LUHMES (cell line): Measurements from ENCODE around the genes TMC1 and PCSK5.

GRCh38 chr9:72521417-72521837 lies at the start of gene TMC1:
TSS of gene TMC1 (plus strand) at chr9:72521608.
- PRO-cap, result no peak

DNA sequence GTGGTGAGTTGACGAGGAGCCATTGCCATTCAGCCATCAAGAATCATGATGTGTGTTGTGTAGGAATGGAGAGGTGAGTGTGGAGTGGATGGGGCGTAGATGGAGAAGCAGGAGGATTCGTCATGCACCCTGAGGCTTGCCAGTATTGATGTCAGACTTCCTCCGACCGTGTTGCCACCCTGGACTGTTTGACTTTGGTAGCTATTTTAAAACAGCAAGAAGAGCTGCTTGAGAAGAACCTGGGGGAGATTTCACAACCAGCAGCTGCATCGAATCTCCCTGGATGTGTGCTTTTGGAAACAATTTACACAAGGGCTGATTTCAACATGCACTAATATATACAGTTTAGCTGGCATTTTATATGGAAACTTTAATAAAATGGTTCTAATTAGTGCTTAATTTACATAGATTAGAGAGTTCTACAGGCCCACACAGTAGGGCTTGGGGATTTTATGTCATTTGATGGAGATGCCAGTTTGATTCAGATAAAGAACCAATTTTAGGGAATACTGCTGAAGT lies 64.4 kb downstream of the TMC1 start:
- PRO-cap, result no peak

GRCh38 chr9:72984972-72985537 lies 32.2 kb upstream of the ALDH1A1 start:
- PRO-cap, result no peak

DNA sequence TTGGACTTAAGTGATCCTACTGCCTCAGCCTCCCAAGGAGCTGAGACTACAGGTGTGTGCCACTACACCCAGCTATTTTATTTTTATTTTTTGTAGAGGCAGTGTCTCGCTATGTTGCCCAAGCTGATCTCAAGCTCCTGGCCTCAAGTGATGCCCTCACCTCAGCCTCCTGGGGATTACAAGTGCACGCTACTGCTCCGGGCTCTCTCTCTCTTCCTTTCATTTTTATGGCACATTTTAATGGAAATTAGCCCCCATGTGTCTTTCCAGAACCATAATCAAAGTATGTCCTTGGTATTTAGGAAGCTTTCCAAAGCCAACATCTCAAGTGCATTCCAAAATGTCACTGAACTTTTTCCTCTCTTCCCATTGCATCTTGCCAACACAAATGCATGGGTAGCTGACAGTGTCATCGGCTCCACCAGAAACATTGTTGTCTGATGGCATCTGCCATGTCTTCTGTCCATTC lies 90.6 kb upstream of the ANXA1 start:
- PRO-cap, result no peak

DNA sequence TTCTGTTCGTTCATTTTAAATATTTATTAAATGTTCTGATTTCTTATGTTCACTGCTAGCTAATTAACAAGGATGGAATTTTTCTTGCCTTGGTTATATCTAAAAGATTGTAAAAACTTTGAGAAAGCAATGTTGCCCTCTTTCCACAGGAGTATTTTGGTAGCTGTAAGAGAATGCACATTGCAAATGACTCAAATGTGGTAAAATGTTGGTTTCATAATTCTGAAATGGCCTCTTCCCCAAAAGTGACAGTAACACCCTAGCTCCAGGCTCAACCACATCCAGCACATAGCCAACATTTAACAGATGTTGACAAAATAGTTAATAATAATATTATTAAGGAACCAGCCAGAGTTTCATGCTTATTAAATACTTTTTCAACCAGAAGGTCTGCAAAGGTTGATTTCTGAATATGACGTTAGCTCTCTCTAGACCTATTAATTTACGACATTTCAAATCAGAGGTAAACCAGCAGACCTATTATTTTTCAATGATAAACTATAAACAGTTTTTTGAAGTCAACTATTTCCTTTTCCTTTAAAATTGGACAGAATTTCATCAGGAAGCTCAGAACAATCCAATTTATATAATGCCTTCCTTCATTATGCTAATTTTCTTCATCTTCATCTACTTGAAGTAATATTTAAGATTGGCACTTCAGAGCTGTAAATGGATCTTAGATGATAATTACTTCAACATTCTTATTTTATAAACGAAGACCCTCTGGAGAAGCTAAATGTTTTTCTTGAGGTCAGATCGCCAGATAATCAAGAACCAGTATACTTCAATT lies 1.4 kb downstream of the ANXA1 start:
- PRO-cap, result no peak

GRCh38 chr9:73154646-73155914 lies 3.4 kb downstream of the ANXA1 start:
- PRO-cap, result no peak

DNA sequence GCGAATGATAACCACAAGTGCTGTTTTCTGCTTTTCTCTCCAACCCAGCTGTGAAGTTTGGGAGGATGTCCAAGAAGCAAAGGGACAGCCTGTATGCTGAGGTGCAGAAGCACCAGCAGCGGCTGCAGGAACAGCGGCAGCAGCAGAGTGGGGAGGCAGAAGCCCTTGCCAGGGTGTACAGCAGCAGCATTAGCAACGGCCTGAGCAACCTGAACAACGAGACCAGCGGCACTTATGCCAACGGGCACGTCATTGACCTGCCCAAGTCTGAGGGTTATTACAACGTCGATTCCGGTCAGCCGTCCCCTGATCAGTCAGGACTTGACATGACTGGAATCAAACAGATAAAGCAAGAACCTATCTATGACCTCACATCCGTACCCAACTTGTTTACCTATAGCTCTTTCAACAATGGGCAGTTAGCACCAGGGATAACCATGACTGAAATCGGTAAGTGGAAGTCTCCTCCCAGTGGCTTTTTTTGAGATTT lies 145.3 kb downstream of the RORB start:
- PRO-cap, result no peak

DNA sequence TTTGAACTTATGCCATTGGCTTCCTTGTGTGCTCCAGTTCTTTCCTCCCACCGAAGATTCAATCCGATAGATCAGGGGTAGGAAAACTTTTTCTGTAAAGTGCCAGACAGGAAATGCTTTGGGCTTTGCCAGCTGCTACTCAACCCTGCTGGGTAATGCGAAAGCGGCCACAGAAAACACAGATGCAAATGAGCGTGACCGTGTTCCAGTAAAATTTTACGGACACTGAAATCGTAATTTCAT lies 721 bp downstream of the NMRK1 start:
- PRO-cap, result no peak

- PRO-cap, result no peak
Observed at GRCh38 chr9:75429961-75430574, 341.8 kb downstream of the OSTF1 start.

- PRO-cap, result no peak
Observed at GRCh38 chr9:75455366-75455825, 367.1 kb downstream of the OSTF1 start.

- PRO-cap, result bidirectional peak, plus-strand start at chr9:75890688, minus-strand start at chr9:75890486
Observed at GRCh38 chr9:75890404-75890774, at the start of gene PCSK5. TSS of gene PCSK5 (plus strand) at chr9:75890673.

DNA sequence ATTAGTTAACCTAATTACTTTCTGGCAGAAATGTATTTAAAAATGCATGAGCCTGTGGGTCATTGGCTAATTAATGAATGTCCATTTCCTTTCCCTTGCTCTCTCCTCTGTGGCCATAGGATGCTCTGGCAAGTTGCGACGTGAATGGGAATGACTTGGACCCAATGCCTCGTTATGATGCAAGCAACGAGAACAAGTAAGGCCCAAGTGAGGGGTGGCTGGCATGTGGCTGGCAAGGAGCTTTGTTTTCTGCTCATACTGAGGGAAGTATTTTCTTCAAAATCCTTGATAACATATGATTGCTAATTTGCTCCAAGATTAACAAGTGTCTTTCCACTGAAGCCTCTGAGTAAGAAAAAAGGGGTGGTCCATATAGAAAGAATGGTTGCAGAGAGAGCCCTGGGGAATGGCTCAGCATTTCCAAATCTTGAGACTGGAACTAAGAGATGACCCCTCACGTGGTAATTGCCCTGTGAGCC lies 136.4 kb downstream of the PCSK5 start:
- PRO-cap, result no peak

GRCh38 chr9:76071443-76072172 lies 181.1 kb downstream of the PCSK5 start:
- PRO-cap, result no peak

DNA sequence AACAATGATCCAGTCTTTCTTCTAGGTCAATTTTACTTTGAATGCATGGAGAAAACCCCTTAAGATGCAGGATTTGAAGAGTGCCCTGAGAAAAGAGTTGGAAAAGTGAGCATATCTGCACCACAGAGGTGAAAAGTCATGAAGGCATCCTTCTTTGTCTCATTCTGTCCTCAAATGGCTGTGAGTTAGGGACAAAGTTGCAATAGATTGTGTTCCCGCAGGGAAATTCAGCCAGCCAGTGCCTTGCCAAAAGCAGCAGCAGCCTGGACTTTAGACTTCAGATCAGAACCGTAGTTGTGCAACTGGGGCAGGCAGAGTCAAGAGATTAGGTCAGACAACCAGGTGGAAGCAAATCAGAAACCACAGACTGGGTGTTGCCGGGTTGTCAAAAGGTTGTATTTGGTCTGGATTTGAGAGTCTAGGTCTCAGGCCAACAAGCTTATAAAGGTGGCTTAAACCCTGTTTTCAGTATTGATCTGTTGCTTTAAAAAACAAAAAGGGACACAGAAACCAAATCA lies 21.1 kb downstream of the RFK start:
- PRO-cap, result no peak

- PRO-cap, result unidirectional peak, plus-strand start at chr9:76571995
Observed at GRCh38 chr9:76571721-76572165, 112.8 kb downstream of the GCNT1 start.

DNA sequence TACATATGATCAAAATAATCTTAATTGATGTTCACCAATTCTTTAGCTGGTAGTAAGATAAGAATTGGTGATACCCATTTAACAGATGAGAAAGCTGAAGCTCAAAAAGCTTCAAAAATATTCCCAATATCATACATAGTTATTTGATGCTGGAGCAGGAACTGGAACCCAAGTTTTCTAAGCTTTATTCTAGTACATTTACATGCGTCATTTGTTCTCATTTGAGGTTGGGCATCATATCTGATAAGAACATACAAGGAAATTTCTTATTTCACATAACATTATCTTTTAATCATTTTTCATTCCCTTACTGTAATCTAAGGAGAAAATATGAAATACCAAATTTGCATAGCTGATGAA lies 170.2 kb downstream of the PRUNE2 start:
- PRO-cap, result no peak

DNA sequence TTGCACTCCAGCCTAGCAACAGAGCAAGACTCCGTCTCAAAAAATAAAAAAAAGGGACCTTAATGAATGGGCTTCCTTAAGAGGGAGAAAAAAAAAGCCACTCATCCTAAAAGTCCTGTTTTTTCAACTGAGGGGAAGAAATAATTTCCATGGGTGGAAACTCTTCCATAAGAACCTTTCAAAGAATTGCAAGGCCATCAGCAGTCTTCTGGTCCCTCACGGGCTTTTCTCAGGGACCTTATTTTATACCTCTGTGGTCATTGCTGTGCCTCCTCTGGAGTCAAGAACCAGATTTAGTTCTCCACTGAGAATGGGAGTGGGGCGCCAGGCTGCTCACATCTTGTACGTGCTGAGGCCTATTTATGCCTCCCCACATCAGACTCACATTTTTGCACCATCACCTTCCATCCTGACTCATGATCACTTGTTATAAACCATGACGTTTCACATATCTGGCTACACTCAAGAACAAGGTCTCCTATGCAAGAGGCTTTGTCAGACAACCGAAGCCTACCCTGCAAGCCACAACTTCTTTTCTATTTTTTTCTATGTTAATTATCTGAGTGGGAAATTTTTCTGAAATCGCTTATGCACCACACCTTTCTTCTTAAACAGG lies 10.8 kb downstream of the PRUNE2 start:
- PRO-cap, result no peak

- PRO-cap, result no peak
Observed at GRCh38 chr9:77259501-77259787, 82.1 kb downstream of the VPS13A start.

DNA sequence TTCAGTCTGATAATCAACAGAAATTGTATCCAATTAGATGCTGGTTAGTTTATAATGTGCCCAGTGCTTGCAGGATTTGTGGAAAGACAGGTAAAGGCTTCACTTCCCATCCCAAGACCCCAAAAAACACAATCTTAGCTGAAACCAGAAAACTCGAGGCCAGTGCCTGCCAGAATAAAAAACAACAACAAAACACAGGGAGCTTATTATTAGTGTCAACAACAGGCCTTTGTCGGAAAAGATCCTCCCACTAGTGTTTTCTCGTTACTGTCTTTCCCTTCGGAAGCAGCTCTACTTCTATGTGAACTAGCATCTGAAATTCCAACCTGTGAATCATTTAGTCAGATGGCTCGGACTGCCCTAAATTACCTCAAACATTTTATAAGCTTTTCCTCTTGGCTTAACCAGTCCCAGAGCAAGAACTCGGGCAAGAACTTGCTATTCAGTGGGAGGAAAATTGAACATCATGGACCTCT lies 122.2 kb upstream of the GNA14 start:
- PRO-cap, result no peak

GRCh38 chr9:77807006-77807843 lies 159.1 kb upstream of the GNA14 start:
- PRO-cap, result no peak